ENCODE measurements around a stretch of chr19.

GRCh38 chr19:45514433-45514930, 7.2 kb downstream of the VASP start:
- PRO-cap, 2 experiments: no peak in any of the 2 experiments

- PRO-cap, 2 experiments: no peak in any of the 2 experiments
These were observed 15.2 kb downstream of the VASP start for GRCh38 chr19:45522342-45523099.

DNA sequence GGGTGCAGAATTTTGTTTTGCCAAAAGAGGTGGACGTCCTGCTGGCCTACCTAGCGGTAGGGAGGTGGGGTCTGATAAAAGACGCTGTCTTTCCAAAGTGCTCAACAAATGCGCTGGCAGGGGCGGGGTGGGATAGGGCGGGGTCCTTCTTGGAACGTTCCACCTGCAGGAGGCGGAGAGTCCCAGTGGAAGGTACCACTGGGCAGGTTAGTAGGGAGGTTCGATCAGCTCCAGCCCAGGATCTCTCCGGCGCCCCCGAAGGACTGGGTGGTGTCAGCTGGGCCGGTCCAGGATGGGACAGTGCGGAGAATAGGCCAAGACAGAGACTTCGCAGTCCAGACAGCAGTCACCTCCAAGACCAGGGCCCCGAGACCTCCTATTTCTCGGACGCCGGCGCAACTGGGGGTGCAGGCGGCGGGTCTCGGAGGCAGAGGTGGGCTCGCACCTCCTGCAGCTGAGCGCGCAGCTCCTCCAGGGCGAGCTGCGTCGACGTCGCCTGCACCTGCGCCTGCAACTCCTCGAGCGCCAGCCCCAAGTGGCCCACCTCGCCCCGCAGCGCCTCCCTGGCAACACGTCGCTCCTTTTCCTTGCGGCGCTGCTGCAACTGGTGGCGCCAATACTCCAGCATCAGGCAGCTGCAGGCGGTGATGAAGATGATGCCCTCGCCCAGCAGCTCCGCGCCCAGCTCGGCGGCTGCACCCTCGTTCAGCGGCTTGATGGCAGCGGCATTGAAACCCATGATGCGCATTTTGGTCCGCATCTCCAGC, 21.6 kb downstream of the VASP start:
- PRO-cap, 2 experiments: no peak in any of the 2 experiments

GRCh38 chr19:45543716-45544414, 36.6 kb downstream of the VASP start:
- PRO-cap, 2 experiments: no peak in any of the 2 experiments

GRCh38 chr19:45642898-45643413, 3.8 kb upstream of the EML2 start:
- PRO-cap, 2 experiments: no peak in any of the 2 experiments

GRCh38 chr19:45657743-45658234, 10.2 kb upstream of the GIPR start:
- PRO-cap, 2 experiments: no peak in any of the 2 experiments

GRCh38 chr19:45688343-45688651, 3.5 kb downstream of the SNRPD2 start:
- PRO-cap, 2 experiments: no peak in any of the 2 experiments

DNA sequence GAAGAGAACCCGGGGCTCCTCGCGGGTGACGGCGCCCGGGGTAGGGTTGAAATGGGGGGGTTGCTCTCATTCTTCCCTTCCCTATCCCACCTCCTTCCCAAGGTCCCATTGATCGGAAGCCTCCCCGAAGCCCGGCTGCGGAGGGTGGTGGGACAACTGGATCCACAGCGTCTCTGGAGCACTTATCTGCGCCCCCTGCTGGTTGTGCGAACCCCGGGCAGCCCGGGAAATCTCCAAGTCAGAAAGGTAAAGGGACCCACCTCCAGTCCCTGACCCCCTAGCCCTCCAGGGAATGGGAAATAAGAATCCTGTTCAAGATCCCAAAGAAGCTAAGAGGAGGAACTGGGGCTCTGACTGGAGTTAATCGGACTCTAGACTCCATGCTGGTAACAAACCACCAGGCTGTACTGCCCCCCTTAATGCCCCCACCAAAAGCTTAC, 865 bp downstream of the QPCTL start:
- PRO-cap, 2 experiments: no peak in any of the 2 experiments

DNA sequence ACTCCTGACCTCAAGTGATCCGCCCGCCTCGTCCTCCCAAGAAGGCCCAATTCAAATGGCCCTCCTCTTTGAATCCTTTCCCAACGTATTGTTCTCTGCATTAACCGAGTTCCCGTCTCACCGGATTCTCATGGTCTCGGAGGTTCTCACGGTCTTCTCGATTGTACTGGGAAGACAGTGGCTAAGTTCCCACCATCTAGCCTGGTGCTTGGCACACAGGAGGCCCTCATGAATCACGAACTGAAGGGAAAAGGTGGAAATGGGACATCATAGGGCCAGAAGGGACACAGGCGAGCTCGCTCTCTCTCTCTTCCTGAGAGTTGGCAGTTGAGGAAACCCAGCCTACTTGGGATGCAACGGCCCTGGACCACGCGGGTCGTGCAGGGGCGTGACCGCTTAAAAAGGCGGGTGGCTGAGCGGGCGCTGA, 412 bp upstream of the MEIOSIN start:
- PRO-cap, 2 experiments: no peak in any of the 2 experiments

- PRO-cap, 2 experiments: no peak in any of the 2 experiments
These were observed 6.2 kb downstream of the MEIOSIN start for GRCh38 chr19:45739366-45739823.

DNA sequence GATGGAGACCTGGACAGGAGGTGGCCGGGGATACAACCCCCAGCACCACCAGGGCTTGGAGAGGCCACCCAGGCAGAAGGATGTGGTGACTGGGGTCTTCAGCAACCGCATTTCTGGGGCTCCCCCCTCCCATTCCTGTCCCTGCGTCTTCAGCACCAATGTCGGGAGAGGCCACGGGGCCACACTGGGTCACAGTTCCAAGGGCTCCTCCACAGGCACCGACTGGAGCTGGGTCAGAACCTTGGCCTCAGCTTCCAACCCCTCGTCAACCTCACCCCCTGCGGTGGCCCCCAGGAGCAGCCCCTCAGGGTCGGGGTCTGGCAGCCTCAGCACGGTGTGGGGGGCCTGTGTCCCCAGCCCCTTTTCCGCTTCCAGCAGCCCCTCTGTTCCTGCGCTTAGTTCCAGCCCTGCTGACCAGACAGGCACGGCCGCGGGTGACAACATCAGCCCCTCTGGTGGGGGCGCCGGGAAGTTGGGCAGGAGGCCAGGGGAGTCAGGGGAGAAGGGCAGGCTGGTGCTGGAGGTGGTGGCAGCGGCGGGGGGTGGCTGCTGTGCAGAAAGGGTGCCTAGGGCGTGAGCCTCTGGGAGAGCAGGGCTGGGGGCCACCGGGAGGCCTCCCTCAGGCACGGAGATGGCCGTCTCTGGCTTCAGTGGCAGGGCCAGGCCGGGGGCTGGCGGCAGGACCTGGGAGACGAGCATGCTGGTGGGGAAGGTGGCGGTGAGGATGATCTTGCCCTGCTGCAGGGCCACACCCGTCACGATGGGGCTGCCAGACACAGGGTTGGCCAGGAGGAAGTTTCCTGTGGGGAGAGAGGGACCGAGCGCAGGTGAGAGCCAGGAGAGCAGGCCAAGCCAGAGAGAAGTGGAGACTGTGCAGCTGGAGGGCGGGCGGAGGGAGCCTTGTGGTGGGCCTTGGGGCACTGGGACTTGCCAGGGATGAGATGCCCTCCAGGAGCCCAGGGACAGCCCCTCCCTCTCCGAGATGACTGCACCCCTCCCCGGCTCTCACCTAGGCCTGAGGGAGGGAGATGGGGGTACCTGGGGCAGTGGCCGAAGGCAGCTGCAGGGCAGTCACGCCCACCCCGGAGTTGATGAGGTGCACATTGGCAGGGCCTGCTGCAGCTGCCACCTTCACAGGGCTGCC, 3.4 kb downstream of the SIX5 start:
- PRO-cap, 2 experiments: no peak in any of the 2 experiments

- PRO-cap, 2 experiments: peak in 2 of 2 experiments; most common plus-strand start chr19:45767615 (in 2); most common minus-strand start chr19:45767908 (in 1)
These were observed 1.5 kb downstream of the SIX5 start for GRCh38 chr19:45767572-45768010.

- PRO-cap, 2 experiments: no peak in any of the 2 experiments
These were observed 2.5 kb upstream of the SIX5 start for GRCh38 chr19:45771430-45772092.

DNA sequence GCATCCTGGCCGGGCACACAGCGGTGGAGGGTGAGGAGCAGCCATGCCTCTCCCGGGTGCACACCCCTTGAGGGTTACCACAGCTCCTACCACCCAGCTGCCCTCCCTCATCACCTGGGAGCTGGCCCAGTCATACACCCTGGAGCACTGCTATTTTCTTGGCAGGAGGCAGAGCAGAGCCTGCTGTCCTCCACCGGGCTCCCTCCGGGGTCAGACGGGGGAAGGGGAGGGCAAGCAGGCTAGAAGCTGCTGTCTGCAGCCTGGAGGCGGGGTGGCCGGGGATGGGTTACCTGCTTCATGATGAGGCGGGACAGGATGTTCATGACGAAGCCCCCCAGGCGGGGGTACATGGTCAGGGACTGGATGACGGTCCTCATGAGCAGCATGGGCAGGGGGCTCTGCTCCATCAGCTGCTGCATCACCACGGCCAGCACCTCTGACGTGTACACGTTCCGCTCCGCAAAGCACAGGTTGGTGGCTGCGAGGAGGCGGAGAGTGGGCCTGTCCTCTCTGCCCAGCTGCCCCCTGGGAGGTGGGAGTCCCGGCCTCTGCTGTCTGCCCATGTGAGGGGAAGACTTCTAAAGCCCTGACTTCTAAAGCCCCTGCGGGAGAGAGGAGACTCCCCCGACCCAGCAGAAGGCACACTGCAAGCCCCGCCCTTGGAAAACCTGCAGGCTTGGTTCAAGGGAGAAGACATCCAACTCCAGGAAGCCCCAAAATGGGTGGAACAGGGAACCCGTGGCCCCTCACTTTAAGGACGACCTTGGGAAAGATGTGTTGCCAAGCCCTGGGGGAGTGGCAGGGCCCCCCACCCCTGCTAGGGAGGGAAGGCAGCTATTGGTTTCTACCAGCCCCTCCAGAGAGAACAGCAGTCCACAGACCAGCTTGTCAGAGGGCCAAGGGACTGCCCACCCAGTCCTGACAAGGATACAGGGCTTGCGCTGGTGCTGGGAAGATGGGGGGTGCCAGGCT, 2.8 kb upstream of the RSPH6A start:
- PRO-cap, 2 experiments: no peak in any of the 2 experiments

DNA sequence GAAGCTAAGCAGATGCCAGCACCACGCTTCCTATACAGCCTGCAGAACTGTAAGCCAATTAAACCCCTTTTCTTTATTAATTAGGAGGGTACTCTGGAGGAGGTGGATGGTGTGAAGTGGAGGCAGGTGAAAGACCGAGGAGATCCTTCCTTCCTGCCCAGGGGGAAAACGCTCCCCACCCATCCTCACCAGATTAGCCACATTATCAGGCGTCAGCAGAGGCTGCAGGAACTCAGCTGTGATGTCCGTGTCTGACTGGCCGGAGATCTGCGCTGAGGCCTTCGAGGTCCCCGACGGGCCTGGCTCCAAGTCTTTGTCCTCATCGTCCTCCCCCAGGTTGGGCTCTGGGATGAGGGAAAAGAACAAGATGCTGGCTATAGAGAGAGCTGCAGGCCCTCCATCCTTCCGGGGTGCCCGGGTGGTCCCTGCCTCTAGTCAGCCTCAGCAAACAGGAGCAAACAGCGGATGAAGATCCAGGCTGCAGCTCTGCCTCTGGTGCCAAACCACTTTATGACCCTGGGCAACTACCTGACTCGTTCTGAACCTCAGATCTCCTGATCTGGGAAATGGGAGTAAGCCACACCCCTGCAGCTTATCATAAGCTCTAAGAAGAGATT, 23.3 kb upstream of the RSPH6A start:
- PRO-cap, 2 experiments: no peak in any of the 2 experiments

GRCh38 chr19:45866583-45867436, 2.7 kb downstream of the FOXA3 start:
- PRO-cap, 2 experiments: no peak in any of the 2 experiments

GRCh38 chr19:45884464-45885562, 1.1 kb downstream of the IRF2BP1 start:
- PRO-cap, 2 experiments: no peak in any of the 2 experiments

GRCh38 chr19:46077427-46077989, 36.7 kb upstream of the IGFL4 start:
- PRO-cap, 2 experiments: no peak in any of the 2 experiments

DNA sequence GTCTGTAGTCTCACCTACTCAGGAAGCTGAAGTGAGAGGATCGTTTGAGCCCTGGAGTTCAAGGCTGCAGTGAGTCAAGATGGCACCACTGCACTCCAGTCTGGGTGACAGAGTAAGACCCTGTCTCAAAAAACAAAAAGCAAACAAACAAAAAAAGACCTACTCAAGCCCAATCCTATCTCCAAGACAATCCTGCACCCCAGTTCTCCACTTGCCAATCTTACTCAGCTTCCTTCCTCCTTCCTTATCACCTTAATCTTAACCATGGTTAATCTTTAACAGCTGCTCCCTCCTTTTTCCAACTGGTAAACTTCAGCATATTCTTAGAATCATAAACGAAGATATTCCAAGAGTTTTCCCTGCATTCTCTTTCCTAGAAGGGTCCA, 11.8 kb downstream of the IGFL2 start:
- PRO-cap, 2 experiments: no peak in any of the 2 experiments

DNA sequence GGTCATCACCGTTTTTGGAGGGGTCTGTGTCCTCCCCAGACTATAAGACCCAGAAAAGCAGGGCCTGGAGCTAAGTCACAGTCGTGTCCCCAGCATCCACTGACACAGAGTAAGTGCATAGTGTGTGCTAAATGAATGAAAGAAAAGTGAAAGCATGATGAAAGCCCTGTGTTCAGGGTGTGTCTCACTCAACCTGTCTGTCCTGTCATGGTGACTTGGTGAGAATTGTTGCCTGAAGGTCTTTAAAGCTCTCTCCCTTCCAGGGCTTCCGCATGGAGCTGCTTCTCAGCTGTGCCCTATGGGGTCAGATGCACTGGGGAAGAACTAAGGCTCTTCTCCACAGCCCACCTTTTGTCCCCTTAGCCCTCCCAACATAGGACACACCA, 20.5 kb upstream of the IGFL1 start:
- PRO-cap, 2 experiments: no peak in any of the 2 experiments